SK-MEL-5 (cell line): ENCODE measurements around a stretch of chr22.

RAMPAGE:
- cytosol, long total RNA, result no peak
- long total RNA, result no peak
- nucleus, long total RNA, result no peak
These were observed 25.5 kb downstream of the GRAP2 start for GRCh38 chr22:39926331-39926830.

GRCh38 chr22:39946483-39946704 is 13.8 kb upstream of the TMA7B start:
RAMPAGE:
- cytosol, long total RNA, result no peak
- long total RNA, result no peak
- nucleus, long total RNA, result no peak

RAMPAGE:
- cytosol, long total RNA, result no peak
- long total RNA, result no peak
- nucleus, long total RNA, result no peak
These were observed 79.7 kb upstream of the ADSL start for GRCh38 chr22:40266470-40267032.

DNA sequence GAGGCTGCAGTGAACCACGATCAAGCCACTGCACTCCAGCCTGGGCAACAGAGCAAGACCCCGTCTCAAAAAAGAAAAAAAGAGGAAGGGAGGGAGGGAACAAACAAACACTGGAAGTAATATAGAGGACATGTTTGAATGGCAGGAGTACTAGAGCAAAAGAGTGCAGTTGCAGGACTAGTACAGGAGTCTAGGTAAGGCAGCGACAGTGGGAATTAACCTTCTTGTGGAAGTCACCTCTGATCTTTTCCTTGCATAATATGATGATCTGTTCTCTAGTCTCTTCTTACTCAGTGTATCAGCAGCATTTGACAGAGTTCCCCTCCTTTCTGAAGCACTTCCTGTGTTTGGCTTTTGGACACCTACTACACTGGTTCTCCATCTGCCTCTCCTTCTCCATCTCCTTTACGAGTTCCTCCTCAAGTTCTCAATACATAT is 57.1 kb upstream of the ADSL start:
RAMPAGE:
- cytosol, long total RNA, result no peak
- long total RNA, result no peak
- nucleus, long total RNA, result no peak

DNA sequence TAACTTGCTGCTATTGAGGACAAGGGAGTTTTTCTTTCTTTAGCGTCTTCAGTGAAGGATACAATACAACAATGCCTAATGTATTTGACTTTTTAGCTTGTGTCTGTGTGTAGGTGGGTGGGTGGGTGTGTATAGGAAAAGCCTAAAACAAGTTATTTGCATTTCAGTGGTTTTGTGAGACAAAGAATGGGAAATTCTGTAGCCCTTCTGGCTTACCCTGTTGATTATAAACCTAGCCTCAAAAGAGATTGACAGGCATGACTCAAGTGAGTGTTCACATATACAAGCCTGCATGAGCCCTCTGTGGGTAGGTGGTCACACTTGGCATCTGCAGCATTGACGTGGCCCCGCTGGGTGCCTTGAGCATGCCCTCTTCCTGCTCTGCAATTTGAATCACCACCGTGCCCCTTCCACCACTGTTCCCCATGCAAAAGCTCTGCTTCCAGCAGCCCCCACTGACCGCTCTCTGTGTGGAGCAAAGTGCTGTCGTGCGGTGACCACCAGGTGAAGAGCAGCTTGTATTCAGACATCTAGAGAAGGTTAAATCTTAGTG is 21.0 kb upstream of the ADSL start:
RAMPAGE:
- cytosol, long total RNA, result no peak
- long total RNA, result no peak
- nucleus, long total RNA, result no peak

DNA sequence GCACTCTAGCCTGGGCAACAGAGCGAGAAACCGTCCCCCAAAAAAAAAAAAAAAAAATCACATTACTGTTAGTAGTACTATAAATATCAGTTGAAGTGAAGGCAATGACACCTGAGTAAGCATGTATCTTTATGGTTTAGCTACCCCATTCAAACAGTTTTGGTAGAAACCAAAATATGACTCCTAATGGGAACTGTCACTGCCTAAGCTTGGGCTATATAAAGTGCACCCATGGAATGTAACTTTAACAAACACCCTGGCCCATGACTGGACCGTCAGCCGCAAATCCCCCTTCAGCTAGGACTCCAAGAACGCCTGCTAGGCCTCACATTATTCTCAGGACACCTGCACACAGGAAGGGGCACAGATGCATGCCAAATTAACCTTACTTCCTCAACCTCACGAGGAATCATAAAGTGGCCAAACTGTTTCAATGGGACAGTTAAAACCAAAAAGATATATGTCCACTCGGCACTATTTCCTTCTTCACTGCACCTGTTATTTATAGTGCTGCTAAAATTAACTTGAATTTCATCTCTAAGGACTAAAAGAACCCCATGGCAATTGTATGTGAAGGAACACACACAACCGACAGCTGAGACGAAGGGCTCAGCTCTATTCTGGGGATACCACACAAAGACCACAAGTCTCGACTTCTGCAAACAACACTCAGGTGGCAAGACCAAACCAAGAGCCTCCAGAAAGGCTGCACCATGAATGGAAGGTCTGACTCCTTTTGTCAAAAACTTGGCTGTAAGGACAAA is 65.7 kb downstream of the SGSM3 start:
RAMPAGE:
- cytosol, long total RNA, result no peak
- long total RNA, result no peak
- nucleus, long total RNA, result no peak

DNA sequence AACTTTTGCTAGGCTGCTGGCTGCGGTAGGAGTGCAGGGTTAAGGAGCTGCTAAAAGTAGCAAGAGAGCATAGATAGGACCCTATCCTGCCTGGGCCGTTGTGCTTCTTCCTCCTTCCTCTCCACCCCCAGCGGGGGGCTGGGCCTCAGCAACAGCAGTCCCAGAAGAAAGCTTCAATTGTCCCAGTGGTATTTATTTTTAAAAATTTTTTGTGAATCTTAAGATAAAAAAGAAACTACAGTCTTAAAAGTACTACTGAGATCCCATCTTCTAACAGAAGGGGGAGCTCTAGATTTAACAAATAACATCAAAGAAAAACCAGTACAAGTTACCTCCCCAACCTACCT is 66.4 kb downstream of the SGSM3 start:
RAMPAGE:
- cytosol, long total RNA, result no peak
- long total RNA, result no peak
- nucleus, long total RNA, result no peak

RAMPAGE:
- cytosol, long total RNA, result no peak
- long total RNA, result no peak
- nucleus, long total RNA, result no peak
These were observed 5.4 kb downstream of the MCHR1 start for GRCh38 chr22:40684586-40685235.

DNA sequence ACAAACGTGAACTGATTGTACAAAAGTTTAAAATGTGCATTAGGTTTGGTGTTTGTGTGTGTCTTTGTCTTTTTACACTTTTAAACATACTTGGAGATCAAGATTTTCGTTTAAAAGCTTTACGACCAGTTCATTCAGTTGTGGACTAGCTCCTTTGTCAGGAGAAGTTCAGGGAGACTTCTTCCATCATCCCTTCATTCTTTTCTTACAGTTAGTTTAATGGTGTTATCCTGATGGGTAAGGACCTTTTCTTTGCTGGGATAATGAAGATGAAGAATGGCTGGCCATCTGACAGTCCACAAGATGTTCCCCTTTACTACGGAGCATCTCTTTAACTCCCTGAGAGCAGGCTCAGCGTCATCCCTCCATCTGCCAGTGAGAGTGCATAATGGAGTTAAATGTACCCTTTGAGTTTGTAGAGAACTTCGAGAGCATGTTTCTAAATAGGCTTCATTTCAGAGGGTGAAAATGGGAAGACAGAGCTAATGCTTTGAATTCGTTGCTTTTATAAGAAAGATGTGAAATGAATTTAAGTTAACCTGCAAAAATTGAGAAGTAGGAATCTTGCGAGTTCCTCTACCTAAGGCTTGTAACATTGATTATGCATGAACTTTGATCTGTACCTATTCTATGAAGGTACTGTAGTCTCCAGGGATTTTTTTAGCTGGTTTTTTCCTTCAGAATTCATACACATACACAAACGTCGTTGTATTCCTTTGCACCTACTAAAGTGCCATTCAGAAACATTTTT is 1.7 kb downstream of the EP300 start:
RAMPAGE:
- cytosol, long total RNA, result no peak
- long total RNA, result no peak
- nucleus, long total RNA, result no peak

DNA sequence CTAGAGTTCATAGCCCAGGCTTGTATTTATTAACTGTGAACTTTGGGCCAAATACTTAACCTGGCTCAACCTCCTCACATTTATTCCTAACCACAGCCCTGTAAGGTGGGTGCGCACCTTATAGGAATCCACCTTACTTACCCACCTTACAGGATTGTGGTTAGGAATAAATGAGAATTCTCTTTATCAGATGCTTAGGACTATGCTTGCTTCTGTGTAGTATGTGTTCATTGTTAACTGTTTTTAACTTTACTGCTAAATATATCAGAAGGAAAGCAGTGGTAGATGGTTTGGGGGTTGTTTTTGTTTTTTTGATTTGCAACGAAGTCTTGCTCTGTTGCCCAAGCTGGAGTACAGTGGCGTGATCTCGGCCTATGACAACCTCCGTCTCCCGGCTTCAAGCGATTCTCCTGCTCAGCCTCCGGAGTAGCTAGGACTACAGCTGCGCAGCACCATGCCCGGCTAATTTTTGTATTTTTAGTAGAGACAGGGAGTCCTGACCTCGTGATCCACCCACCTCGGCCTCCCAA is 6.4 kb downstream of the EP300 start:
RAMPAGE:
- cytosol, long total RNA, result no peak
- long total RNA, result no peak
- nucleus, long total RNA, result no peak

RAMPAGE:
- cytosol, long total RNA, result no peak
- long total RNA, result no peak
- nucleus, long total RNA, result no peak
These were observed 21.9 kb downstream of the EP300 start for GRCh38 chr22:41114121-41114914.

GRCh38 chr22:41223227-41223797 is 17.4 kb downstream of the CHADL start:
RAMPAGE:
- cytosol, long total RNA, result no peak
- long total RNA, result no peak
- nucleus, long total RNA, result no peak

RAMPAGE:
- cytosol, long total RNA, result no peak
- long total RNA, result no peak
- nucleus, long total RNA, result no peak
These were observed 10.7 kb downstream of the CHADL start for GRCh38 chr22:41229946-41230514.

DNA sequence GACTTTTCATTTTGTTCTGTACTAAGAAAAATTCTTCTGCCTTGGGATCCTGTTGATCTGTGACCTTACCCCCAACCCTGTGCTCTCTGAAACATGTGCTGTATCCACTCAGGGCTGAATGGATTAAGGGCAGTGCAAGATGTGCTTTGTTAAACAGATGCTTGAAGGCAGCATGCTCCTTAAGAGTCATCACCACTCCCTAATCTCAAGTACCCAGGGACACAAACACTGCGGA is 6.1 kb upstream of the ZC3H7B start:
RAMPAGE:
- cytosol, long total RNA, result no peak
- long total RNA, result no peak
- nucleus, long total RNA, result no peak

DNA sequence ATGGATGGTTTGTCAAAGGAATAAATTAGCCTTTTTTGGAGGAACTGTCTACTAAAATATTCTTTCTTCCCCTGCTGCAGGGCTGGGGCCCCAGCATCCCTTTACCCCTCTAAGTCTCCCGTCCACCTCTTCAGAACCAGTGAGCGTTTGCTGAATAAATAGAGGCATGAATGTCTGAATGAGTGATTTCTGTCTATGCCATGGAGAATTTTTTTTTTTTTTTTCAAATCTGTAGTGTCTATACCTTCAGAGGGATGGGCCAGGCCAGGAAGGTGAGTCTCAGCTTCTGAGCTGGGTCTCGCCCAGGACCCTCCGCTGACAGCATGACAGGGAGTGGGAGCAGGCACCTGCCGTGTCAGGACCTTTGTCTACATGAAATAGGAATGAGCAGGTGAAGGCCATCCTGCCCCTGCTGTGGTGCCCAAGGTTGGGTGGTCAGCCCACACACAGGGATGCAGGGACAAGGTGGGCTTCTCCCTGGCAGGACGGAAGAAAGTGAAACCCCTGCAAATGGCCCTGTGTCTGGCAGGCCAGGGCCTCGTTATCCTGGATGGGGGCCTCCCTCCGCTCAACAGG is 15.2 kb downstream of the TOB2 start:
RAMPAGE:
- cytosol, long total RNA, result no peak
- long total RNA, result no peak
- nucleus, long total RNA, result no peak

DNA sequence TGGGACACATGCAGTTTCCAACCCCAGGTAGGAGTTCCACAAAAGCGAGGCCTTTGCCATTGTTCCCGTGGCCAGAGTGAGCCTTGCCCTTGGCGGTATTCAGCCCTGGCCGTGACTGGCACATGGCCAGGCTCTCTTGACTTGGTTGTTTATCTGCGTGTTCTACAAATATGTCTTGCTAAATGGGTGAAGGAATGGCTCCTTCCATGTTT is 20.1 kb downstream of the POLR3H start:
RAMPAGE:
- cytosol, long total RNA, result no peak
- long total RNA, result no peak
- nucleus, long total RNA, result no peak

GRCh38 chr22:41526156-41526761 is 18.0 kb downstream of the POLR3H start:
RAMPAGE:
- cytosol, long total RNA, result no peak
- long total RNA, result no peak
- nucleus, long total RNA, result no peak

DNA sequence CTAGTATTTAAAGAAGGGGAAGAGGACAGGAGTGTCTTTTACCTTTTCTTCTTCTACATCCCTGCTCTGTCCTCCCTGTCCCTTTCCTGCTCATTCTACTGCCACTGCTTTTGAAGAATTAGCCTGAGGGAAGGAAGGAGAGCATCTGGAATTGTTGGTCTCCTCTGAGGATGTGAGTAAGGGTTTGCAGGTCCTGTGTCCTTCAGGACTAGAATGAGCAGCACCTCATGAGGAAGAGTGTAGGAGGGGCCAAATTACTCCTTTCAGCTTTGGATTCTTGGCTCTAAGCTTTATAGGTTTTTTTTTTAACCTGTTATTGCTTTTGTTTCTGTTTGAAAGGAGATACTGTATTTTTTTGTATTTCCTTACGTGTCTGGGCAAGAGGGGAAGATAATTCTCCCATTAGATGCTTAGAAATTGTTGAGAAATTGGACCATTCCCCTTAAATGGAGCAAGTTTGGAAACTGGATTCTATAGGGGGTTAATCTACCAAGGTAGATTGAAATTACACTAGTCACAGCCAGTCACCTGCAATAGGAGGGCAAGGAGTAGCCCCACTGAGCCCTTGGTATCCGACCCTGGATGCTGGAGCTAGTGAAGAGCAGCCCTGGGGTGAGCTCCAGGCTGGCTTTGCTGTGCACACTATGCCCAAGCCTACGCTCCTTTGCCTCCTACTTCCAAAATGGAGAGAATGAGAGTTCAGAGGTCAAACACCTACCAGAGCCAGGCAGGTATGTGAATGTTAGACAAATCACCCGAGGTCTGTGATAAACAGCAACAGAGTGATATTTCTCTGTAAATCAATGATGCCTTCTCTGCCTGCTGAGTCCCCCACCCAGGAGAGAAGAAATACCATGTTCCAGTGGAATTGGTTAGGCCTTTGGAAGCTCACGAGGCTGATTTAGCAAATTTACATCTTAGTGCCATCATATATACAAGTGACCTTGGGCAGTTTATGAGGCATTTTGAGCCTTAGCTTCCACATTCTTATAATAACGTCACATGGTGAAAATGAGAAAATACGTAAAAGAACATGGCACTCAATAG is 23.8 kb downstream of the SNU13 start:
RAMPAGE:
- cytosol, long total RNA, result no peak
- long total RNA, result no peak
- nucleus, long total RNA, result no peak

DNA sequence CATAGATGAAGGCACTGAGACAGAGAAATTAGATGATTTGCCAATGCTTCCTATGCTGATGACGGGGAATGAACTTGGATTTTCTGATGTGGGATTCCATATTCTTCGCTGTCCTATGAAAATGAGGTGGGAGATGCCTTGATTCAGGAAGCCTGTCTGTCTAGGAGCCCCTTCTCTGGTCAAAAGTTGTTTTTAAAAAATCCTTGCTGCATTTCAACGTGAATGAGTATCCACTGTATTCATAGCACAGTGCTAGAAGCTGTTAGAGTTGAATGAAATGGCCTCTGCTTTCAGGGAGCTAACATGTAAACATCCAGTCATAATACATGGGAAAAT is 12.3 kb downstream of the SREBF2 start:
RAMPAGE:
- cytosol, long total RNA, result no peak
- long total RNA, result no peak
- nucleus, long total RNA, result no peak

DNA sequence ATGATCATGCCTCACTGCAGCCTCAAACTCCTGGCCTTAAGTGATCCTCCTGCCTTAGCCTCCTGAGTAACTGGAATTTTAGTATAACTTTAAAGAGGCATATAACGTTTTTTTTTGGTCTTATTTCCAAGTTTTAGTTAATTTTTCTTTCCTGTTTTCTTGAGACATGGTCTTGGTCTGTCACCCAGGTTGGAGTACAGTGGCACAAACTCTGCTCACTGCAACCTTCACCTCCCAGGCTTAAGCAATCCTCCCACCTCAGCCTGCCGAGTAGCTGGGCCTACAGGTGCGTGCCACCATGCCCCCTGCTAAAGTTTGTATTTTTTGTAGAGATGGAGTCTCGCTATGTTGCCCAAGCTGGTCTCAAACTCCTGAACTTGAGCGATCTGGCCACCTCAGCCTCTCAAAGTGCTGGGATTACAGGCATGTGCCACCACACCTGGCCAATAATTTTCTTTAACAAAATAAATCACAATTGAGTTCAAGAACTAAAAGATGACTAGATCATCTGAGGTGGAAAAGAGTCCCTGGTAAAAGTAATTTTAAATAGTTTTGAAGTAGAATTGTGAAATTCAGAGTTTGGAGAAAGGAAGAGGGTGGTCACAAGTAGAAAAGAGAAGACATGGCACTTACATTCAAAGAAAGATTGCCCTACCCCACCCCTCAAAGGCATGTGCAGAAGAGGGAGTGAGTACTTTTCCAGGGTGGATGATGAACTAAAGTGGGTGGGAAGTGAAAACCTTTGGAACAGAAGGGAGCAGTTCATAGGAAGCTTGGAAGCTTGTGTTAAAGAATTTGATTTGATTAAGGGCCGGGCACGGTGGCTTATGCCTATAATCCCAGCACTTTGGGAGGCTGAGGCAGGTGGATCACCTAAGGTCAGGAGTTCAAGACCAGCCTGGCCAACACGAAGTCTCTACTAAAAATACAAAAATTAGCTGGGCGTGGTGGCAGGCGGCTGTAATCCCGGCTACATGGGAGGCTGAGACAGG is 23.4 kb downstream of the SREBF2 start:
RAMPAGE:
- cytosol, long total RNA, result no peak
- long total RNA, result no peak
- nucleus, long total RNA, result no peak